Measurements from ENCODE around the genes JUN and FGGY.

- RRBS = 1% methylated on average over 8 of the region's 46 CpGs
Measured at GRCh38 chr1:58249417-58250029, 297.0 kb downstream of the OMA1 start.

GRCh38 chr1:58256563-58257058 lies 289.9 kb downstream of the OMA1 start:
- RRBS = no CpG with 5 or more reads among the region's 2 CpGs

- RRBS = no CpG with 5 or more reads among the region's 10 CpGs
Measured at GRCh38 chr1:58391999-58392724, 154.4 kb downstream of the OMA1 start.

GRCh38 chr1:58395391-58395718 lies 151.2 kb downstream of the OMA1 start:
- RRBS = no CpG with 5 or more reads among the region's 1 CpG

- RRBS = 10% methylated on average over 8 of the region's 66 CpGs
Measured at GRCh38 chr1:58576285-58576842, 688 bp downstream of the TACSTD2 start.

GRCh38 chr1:58681424-58682569 lies 18.1 kb downstream of the MYSM1 start:
- RRBS = no CpG with 5 or more reads among the region's 11 CpGs

GRCh38 chr1:58783831-58784127 lies at the start of gene JUN:
TSS of gene JUN (minus strand) at chr1:58784047.
- RRBS = under 1% methylated on average over 2 of the region's 10 CpGs

GRCh38 chr1:58881319-58881832 lies 97.5 kb upstream of the JUN start:
- RRBS = no CpG with 5 or more reads among the region's 5 CpGs

DNA sequence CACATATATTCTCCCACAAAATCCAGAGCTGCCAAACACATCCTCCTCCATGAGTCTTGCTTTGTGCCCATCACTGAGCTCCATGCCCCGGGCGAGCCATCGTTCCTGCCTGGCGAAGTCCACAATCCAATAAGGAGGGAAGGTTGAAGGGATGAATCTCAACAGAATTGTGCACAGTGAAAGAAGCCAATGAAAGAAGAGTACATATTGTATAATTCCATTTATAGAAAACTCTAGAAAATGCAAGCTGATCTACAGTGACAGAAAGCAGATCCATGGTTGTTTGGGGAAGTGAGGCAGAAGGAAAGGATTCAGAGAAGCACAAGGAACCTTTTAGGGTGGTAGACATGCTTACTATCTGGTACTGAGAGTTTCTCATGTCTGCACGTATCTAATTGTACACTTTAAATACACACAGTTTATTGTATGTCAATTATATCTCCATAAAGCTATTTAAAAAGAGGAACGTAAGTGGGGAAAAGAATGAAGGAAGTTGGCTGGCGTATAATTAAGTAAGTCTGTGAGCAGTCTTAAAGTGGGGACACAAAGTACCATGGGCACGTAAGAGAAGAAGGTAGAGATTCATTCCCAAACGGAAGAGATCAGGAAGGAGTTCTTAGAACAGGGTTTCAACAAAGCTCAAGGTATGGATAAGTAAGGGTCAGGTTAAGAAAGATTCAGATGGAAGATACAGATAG lies 115.9 kb upstream of the JUN start:
- RRBS = no CpG with 5 or more reads among the region's 9 CpGs

- RRBS = no CpG with 5 or more reads among the region's 4 CpGs
Measured at GRCh38 chr1:58902790-58903138, 118.9 kb upstream of the JUN start.

DNA sequence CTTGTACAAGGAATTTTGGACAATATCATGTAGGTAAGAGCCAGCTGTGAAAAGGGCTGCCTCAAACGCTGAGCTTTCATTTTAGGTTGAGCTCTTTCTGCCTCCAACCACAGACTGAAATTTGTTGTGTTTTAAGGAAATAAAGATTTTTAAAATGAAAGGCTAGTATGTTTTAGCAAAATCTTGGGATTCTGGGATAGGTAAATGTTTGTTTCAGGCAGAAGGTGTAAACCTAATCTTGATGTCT lies 230.3 kb upstream of the JUN start:
- RRBS = no CpG with 5 or more reads among the region's 1 CpG

DNA sequence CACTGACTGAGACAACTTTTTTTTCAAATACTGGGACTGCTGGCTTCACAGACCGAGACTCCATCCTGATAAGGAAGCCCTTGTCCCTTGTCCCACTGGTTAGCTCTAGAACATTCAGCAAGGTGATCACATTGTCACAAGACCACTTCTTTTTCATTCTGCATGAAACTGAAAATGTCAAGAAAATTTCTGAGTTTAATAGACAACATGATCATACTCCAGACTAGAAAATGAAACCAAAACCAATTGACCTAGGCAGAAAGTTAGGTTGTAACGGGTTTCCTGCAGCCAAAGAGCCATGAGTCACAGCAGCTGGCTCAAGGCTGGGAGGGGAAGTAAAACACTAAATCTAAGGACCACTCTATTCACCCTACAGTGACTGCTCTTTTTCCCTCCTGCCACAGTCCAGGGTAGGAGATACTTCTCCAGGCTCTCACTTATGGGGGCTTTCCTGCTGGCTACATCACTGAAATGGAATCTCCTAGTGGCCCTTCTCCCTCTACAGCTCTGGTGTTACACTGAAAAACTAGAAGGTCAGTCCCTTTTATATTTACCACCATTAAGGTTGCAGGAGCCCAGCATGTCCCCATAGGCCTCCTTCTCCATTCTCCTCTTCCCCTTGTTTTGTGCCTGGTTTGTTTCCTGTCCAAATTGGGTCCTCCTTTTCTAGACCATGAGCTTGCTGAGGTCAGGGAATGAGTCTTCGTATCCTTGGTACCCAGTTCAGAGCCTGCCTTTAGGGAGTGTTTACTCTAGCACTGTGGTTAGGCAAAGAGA lies 236.4 kb upstream of the JUN start:
- RRBS = no CpG with 5 or more reads among the region's 3 CpGs

GRCh38 chr1:59072142-59072602 lies 224.7 kb upstream of the FGGY start:
- RRBS = no CpG with 5 or more reads among the region's 3 CpGs

- RRBS = no CpG with 5 or more reads among the region's 2 CpGs
Measured at GRCh38 chr1:59203928-59204648, 92.8 kb upstream of the FGGY start.

DNA sequence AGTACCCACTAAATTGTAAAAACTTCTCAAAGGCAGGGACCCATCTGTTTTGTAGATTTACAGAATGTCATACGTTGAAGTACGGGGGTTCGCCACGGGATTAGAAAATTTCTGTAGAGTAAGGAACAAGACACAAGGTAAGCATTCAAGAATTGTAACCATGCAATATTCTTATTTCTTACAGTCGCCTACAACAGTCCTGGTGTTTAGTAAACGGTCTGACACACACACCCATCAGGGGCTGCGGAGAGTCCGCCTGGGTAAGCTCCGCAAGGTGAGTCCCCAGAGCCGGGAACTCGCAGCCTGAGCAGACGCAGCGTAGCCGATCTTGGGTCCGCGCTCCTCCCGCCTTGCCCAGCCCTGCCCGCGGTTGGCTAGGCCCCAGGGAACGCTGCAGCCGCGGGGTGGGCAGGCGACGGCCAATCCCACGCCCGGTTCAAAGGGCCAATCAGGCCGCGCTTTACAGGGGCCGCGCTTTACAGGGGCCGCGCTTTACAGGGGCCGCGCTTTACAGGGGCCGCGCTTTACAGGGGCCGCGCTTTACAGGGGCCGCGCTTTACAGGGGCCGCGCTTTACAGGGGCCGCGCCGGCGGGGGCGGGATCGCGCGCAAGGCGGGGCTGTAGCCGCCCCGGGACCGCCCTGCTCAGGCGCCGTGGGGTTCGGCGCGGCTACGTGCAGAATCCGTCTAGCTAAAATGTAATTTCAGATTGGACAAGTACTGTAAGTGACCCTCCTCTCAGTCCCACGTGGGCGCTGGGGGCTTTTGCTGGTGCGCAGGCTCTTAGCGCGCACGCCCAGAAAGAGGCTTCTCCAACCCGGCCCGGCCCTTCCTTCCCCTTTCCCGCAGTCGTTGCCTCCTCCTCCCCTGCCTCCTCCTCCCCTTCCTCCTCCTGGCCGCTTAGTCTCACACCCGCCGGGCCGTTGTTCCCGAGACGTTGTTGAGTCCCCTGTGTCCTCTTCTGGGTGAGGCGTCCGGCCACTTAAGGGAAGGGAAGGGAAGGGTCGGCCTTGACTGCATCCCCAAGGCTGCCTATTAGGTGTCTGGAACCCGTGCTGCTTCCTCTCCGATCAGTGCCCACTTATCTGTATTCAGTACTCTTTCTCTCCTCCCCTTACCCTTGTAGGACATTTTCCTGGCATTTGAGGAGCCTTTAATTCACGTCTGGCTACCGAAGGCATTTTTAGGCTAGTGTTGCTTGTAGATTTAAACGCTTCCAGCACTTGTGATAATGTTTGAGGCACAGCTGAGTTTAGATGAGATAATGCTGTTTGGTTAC lies at the start of gene FGGY:
Gene FGGY (plus strand): TSS at position 908 of the 1,278 bp plus-strand sequence.
- RRBS = 1% methylated on average over 17 of the region's 85 CpGs

DNA sequence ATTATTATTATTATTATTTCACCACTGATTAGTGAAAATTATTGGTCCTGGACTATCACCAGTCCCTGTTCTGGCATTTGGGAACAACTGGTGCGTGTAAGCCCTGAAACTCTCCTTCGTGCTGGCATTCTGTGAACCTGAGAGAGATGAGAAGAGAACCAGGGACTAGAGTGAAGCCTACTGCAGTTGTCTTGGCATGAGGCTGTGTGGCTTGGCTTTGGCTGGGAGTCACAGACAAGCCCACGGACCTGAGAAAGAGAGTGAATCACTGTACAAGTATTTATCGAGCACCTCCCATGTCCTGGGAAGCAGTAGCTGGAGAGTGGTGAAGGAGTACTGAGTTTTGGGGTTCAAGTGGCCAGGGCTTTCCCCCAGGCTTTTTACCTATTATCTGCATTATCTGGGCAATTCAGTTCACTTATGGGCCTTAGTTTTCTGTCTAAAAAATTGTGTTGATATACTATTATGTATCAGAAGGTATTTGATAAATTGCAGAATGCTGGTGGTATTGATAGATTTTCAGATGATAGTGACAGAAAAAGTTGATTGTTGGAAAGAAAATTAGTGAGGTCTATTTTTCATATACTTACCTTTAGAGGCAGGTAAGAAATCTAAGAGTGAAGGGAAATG lies 63.4 kb downstream of the FGGY start:
- RRBS = no CpG with 5 or more reads among the region's 4 CpGs

DNA sequence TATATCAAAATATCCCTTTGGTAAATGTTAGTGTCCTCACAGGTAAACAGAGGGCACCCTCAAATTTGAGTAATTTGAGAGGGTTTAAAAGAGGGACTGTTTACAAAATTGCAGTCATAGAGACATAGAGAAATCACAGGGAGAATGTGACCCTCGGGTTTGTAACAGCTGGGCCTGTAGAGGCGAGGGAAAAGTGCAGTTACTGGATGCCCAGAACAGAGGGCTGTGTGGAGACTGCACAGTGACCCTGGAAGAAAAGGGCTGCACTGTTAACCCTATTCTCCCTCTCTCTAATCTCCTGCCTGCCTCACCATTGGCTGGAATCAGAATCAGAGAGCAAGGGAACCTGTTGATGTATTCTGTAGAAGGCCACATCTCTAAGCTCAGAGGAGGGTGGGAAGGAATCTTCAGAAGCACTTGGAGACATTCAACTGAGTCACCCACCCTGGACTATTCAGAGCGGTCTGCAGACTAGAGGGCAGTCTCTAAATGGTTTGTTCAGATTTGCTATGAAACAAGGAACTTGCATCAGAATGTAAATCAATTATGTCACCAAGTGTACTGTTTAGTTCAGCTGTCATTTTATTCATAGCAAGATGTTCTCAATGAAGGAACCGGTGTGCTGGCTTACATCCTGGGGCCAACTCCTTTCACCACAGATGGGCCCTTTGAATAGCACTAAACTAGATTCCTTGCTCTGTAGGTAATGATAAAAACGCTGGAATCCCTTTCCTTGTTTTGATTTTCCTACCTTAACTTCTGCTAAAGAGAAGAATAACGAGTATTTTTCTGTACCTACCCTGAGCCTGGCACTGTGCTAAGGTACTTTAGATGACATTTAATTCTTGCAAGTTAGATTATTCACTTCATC lies 132.2 kb upstream of the HOOK1 start:
- RRBS = no CpG with 5 or more reads among the region's 6 CpGs

GRCh38 chr1:59692482-59692908 lies 122.3 kb upstream of the HOOK1 start:
- RRBS = no CpG with 5 or more reads among the region's 4 CpGs

GRCh38 chr1:59697162-59697494 lies 117.6 kb upstream of the HOOK1 start:
- RRBS = no CpG with 5 or more reads among the region's 3 CpGs

DNA sequence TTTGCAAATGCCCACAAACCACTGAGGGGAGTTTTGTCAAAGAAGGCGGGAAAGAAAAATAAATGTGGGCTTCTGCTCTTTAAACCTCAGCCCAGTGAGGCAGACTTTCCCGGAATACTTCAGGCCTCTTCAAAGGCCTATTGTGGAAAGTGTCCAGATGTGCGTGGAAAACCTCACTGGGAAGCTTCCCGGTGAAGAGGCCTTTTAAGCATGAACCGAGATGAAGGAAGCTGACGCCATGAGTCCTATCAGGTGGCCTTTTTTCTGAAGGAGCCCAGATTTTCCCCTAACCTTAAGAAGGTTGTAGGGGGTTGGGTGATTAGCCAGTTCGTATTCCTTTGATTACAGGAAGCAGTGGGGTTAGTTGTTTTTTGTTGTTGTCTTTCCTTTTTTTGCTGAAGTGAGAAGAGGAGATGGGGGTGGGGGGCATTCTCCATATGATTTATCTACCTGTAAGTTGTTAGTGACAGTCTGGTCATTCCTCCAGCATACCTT lies 83.5 kb upstream of the HOOK1 start:
- RRBS = no CpG with 5 or more reads among the region's 7 CpGs

Measured in skeletal muscle cell (primary cell).